CD14-positive monocyte (primary cell): ENCODE measurements around the genes HAPLN3 and MFGE8.

DNA sequence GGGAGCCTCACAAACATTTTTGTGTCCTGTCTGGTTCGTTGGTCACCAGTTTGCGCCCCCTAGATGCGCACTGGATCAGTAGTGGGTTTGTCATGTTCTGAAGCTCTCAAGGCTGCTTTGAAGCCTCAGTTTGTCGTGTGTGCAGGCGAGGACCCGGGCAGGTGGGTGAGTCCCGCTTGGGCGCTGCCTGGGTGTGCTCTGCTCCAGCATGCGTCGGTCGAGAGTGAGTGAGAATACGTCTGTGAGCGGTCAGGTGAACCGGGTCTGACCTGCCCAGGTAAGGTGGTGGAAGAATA is 17.2 kb upstream of the AEN start:
- CAGE, long polyA plus RNA = no peak

- CAGE, long polyA plus RNA = no peak
Observed at GRCh38 chr15:88604252-88604920, 16.8 kb upstream of the AEN start.

GRCh38 chr15:88895284-88895996 is at the start of gene HAPLN3:
HAPLN3 (minus strand) TSS chr15:88895544.
- CAGE, long polyA plus RNA = no peak

GRCh38 chr15:88912935-88913662 is at the start of gene MFGE8:
MFGE8 (minus strand) TSS chr15:88913379.
- CAGE, long polyA plus RNA = no peak

GRCh38 chr15:88982182-88982975 is 69.2 kb upstream of the MFGE8 start:
- CAGE, long polyA plus RNA = no peak

DNA sequence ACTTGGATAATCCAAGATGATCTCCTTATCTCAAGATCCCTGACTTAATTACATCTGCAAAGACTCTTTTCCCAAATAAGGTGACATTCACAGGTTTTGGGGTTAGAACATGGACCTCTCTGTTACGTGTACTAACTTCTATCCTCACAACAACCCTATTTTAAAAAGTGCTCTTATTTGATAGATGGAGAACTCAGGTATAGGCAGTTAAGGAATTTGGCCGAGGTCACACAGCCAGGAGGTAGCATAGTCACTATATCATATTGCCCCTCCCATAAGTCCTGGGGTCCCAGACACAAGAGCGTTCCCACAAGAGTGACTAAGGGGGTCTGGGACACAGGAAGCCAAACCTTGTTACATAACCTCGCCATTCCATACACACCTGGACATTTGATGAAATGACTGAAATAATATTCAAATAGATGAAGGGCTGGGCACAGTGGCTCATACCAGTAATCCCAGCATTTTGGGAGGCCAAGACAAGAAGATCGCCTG is 70.1 kb upstream of the MFGE8 start:
- CAGE, long polyA plus RNA = no peak

DNA sequence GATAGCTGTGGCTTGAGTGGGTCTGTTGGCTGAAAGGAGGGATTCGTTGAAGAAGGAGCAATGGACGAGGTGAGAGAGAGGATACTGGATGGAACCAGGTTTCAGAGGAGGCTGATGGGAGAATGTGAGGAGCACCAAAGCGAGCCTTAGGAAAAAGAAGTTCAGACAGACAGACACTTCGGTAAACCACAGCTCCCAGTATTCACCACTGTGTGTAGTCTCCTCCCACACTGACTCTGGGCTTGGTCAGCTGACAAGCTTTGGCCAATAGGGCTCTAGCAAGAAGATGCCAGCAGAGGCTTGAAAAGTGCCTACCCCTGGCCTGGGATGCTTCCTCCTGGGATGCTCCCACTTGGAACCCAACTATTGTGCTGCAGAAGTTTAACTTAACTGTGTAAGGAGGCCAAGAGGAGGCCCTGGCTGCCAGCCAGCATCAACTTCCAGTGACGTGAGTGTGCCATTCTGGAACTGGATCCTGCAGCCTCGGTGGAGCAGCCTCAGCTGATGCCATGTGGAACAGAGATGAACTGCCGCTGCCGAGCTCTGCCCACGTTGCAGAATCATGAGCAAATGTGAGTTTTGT is 47.4 kb upstream of the ABHD2 start:
- CAGE, long polyA plus RNA = no peak

GRCh38 chr15:89130252-89130579 is 42.0 kb downstream of the ABHD2 start:
- CAGE, long polyA plus RNA = no peak

GRCh38 chr15:89139806-89140536 is 51.7 kb downstream of the ABHD2 start:
- CAGE, long polyA plus RNA = no peak

DNA sequence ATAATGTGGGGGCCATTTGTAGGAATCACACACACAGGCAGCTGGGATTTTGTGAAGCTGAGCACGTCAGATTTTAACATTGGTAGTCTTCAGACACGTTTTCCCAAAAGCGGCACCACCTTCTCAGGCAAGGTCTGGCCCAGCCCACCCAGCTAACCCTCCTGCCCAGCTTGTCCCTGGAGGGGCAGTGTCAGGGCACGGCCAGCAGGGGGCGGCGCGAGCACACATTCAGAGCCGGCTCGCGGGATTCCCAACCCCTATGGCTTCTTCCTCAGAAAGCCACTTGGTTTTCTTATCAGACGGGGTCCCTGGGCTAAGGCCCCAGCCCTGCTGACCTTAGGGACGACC is 14.6 kb downstream of the RLBP1 start:
- CAGE, long polyA plus RNA = no peak

DNA sequence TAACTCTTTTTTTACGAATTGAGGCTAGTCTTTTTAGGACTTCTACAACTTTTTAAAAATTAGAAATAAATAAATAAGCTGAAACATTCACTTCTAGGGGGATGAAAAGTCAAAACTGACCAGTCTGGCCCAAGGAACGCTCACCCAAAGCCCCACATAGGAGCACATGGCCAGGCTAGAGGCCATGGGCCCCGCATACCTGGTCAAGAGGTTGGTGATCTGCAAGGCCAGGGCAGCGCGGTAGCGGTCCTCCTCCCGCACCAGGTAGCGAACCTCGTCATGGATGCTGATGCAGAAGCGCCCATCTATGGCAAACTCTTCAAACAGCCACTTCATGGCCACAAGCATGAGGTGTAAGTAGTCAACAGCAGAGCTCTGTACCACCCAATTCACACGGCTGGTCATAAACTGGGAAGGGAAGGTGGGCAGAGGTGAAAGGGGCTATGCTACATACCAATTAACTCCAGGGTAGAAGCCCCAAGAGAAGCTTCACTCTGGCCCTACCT is 16.2 kb downstream of the POLG start:
- CAGE, long polyA plus RNA = no peak

- CAGE, long polyA plus RNA = no peak
Observed at GRCh38 chr15:89330154-89330450, 4.5 kb downstream of the POLG start.

- CAGE, long polyA plus RNA = no peak
Observed at GRCh38 chr15:89377922-89378363, 43.3 kb upstream of the POLG start.

- CAGE, long polyA plus RNA = no peak
Observed at GRCh38 chr15:89430379-89431236, 65.8 kb downstream of the RHCG start.

DNA sequence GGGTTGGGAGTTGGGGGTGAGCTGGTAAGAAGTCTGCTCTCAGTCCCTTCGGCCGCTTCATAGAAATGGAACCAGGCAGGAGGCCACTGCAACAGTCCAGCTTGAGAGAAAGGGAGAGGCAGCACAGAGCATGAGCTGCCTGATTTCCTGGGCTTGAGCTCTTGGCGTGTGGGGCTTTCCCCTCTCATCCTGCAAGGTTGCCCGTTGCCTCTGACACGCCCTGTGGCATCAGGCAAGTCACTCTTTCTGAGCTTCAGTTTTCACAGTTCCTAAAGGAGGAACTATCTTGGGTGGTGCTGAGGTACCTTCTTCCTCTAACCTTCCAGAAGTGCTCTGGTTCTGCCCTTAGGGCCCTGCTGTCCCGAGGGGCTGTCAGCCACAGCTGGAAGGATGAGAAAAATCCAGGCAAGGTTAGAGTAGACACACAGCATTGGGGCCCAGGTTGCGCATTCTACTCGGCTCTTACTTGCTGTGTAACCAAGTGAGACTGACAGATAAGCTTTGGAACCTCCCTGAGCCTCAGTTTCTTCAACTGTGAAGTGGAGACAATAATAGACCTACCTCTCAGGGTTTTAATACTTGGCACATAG is 5.0 kb downstream of the MESP2 start:
- CAGE, long polyA plus RNA = no peak

DNA sequence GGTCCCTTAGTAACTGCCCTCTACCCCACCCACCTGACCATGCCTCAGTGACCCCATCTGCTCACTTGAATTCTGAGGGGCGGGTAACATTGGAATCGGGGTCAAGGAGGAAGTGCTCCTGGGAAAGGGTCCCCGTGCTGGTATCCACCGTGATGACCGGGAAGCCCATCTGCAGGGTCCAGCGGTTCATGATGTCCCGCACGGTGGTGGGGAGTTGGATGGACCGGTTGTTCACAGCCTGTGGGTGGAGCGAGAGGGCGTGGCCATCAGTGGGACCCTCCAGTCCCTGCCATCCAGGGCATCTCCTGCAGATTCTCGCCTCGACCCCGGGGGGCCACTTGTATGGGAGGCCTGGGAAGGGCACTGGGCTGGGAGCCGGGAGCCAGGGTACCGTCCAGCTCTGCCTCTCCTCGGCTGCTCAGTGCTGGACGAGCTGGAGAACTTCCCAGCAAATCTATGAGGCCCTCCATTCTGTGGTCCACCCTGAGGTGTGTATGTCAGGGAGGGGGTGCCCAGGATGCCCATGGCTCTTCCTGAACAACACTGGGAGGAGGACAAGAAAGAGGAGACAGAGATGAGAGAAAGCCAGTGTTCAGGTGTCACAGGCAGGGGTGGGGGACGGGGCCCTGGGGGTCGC is 13.2 kb downstream of the ANPEP start:
- CAGE, long polyA plus RNA = no peak

- CAGE, long polyA plus RNA = no peak
Observed at GRCh38 chr15:89851754-89852288, 37.2 kb upstream of the ANPEP start.

DNA sequence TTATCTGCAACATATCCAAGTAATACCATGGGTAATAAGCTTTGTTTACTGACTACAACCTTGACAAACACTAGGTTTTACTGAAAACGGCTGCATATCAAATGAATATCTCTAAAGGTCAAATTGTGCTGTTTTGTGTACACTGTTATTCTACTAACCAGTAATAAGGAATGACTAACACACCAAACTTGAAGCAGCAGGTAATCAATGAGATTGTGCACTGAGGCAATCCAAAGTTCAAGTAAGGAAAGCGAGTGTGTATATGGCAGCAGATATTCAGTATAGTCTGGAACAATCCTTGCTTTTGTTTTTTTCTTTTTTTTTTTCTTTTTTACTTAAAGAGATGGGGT is 35.1 kb downstream of the AP3S2 start:
- CAGE, long polyA plus RNA = no peak

DNA sequence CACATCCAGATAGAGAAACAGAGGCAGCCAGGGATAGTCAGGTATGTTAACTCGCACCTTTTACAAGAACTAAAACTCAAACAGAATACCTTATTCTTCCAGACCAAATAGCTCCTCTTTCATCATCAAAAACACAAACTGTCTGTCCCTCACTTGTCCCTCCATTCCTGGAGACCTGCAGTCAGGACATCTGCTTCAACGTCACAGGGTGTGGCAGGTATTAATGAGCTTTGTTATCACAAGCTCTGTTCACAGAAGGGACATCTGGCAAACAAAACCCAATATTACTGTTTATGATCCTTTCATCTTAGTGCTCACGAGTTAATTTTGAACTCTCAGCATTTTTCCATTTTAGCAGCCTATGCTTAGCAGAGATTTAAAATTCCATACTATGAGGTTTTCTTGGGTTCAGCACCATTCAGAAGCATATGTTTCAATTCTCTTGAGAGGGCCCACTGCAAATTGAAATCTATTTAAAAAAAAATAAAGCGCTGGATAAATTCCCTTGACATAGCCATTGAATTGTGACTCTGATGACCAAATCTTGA is 32.9 kb downstream of the AP3S2 start:
- CAGE, long polyA plus RNA = no peak

GRCh38 chr15:90000062-90000465 is 1.1 kb upstream of the ZNF710 start:
- CAGE, long polyA plus RNA = no peak